H7 (cell line): ENCODE data around the genes AADAC and MBNL1.

DNA sequence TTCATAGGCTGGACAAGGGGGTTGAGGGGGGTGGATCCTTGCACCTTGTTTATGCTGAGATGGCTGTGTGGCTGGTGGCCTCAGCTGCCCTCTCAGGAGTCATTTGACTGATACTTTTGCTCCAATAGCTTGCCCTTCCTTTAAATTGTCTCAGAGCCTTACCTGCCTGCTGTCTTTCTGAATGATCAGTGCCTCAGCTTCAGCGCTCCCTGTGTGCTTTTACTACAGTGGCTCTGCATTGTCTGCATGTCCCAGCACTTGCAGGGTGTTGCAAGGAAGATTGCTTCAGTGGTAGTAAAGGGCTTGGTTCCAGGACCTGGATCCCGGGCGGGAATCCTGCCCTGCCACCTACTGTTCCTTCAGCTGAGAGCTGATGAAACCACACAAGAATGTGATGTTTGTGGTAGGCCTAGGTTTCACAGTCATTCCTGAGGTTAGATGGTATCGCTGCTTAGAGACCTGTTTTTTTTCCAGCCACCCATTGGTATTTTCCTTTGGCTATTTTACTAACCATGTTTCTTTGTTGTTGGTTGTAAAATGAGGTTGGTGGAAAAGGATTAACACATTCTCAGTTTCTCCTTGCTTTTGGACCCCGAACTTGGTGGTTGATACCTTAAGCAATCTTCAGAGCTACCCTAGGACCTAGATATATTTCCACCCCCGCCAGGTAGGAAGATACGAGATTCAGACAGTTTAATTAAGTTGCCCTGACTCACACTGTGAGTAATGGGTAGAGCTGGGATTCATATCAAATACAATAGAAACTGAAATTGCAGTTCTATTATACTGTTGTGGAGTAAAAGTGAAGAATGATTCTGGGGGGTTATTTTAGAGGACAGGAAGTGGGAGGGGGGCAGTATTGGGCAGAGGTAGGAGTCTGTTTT, 11.5 kb downstream of the GPR87 start:
- RAMPAGE, long total RNA: no peak

GRCh38 chr3:151328371-151329150, 788 bp downstream of the P2RY13 start:
- RAMPAGE, long total RNA: no peak

GRCh38 chr3:151813586-151814408, at the start of gene AADAC:
AADAC (plus strand) TSS chr3:151814116.
- RAMPAGE, long total RNA: no peak

- RAMPAGE, long total RNA: no peak
These were observed 18.5 kb downstream of the AADAC start for GRCh38 chr3:151832452-151832767.

DNA sequence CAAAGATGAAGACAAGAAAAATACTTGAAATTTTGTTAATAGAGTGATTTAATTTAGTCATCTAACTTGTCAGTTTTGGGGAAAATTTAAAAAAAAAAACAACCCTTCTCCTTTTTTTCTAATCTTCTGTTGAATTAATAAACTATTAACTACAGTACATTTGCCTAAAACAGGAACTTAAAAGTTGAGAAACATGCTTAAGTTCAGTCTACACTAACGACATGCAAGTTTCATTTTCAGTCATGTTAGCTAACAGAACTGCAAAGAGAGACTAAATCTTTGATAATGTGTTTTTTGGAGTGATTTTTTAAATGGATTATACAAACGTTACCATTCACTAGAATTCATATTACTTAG, 72.0 kb upstream of the MBNL1 start:
- RAMPAGE, long total RNA: no peak

GRCh38 chr3:152268283-152268486, 544 bp upstream of the MBNL1 start:
- RAMPAGE, long total RNA: no peak

GRCh38 chr3:152268487-152269415, at the start of gene MBNL1:
MBNL1 (plus strand) TSS chr3:152268929.
- RAMPAGE, long total RNA: start-site peak on the plus strand at chr3:152268860-152268919, 49 reads

- RAMPAGE, long total RNA: no peak
These were observed 7.8 kb downstream of the MBNL1 start for GRCh38 chr3:152276485-152276948.

DNA sequence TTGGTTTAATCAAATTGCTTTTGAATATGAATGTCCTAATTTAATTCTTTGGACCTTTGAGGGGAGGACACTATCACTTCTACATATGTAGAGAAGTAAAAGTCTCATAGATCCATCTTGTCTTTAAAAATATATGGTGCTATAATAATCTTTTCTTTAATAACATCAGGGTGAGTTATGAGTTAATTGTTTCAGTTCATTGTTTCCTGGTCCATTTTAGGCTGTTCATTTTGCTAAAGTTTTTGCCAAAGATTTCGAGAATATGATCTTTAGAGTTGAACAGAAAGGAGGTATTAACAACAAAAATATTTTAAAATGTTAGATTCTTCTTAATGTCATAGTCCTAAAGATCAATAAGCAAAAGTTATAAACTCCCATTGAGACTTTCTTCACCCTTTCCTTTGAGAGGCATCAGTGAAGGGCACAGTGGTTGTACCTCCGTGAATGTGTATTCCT, 32.6 kb downstream of the MBNL1 start:
- RAMPAGE, long total RNA: no peak

DNA sequence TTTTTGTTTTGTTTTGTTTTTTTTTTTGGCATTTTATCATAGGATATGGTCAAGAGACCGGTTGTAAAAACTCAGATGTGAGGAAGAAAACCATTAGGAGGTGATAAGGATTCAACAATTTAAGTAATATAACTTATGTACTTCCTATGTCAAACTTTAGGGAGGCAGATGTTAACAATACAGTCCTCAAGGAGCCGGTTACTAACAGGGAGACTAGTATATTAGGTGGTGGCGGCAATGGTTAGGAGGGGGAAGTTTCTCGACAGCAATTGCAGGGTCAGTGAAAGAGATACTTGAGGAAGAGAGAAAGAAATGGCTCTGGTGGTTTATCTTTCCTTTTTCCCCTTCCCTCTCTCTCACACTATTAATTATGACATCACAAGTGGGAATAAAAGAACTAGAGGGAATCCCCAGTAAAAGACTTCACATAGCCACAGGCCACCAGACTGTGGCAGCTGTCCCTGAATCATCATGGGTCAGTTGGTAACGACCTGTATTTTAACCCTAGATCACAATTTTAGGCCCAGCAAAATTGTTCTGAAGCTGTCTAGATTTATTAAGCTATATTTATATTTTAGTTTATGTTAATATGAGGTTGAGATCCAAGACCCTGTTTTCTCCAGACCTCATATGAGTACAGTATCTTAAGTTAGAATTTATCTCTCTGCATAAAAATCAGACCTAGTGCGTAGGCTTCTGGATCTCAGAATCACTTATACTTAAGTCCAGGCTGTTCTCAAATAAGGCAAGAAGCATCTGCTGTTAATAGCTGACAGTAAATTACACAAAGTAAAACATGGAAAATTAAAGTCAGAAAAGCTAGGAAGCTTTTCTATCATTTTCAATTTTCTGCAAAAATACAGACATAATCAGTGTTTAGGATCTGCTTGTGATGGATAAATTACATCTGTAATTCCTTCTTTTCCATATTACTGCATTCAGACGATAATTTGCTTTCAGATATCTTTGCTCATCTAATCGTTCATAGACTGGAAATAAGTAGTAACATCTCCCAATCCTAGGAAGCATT, 40.4 kb downstream of the MBNL1 start:
- RAMPAGE, long total RNA: no peak

DNA sequence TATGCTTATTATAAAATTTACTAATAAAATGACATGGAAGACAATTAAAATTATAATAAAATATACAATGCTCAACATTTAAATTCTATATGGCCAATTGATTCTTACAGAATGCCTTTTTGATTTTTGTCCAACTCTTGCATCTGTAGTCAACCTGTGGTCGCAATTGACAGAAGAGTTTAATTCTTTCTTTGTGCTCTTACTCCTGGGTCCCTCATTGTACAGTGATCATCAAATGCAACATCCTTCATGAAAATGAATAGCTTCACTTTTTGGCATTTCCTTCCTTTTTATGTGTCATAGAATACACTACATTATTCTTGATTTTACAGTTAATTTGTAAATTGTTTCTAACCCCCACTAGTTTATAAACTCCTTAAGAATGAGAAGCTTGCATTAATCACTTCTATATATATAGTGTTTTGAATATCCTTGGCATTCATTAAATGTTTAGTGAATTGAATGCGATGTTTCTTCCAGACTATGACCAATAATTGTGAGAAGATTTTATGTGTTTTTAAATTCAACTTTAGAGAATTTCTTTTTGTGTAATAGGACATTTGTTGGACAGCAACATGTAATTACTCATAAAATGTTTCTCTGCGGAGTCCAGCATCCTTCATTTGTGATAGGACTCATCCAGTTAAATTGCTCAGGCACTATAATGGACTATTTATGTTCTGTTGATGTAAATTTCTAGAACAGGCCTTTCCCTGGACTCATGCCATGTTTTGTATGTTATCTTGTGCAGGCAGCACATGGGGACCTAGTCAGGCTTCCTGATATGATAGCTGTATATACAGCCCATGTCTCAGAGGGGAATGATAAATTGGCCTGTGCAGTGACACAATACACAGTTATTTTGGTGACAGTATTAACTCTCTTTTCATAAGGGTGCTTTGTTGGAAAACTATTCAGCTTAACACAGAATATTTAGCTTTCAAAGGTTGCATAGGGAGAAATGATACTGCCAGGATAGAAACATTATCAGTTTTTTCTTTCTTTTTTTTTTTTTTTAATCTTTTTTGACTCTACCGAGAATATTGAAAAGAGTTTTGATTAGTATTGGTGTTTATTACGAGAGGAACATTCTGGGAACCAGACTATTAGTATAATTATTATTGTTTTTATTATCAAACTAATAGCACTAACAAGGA, 51.3 kb downstream of the MBNL1 start:
- RAMPAGE, long total RNA: no peak

GRCh38 chr3:152385522-152386232, 116.9 kb downstream of the MBNL1 start:
- RAMPAGE, long total RNA: no peak

- RAMPAGE, long total RNA: no peak
These were observed 129.9 kb downstream of the MBNL1 start for GRCh38 chr3:152398453-152399256.

GRCh38 chr3:152939515-152939861, 104.6 kb downstream of the P2RY1 start:
- RAMPAGE, long total RNA: no peak

- RAMPAGE, long total RNA: no peak
These were observed 109.9 kb upstream of the RAP2B start for GRCh38 chr3:153052002-153052605.

DNA sequence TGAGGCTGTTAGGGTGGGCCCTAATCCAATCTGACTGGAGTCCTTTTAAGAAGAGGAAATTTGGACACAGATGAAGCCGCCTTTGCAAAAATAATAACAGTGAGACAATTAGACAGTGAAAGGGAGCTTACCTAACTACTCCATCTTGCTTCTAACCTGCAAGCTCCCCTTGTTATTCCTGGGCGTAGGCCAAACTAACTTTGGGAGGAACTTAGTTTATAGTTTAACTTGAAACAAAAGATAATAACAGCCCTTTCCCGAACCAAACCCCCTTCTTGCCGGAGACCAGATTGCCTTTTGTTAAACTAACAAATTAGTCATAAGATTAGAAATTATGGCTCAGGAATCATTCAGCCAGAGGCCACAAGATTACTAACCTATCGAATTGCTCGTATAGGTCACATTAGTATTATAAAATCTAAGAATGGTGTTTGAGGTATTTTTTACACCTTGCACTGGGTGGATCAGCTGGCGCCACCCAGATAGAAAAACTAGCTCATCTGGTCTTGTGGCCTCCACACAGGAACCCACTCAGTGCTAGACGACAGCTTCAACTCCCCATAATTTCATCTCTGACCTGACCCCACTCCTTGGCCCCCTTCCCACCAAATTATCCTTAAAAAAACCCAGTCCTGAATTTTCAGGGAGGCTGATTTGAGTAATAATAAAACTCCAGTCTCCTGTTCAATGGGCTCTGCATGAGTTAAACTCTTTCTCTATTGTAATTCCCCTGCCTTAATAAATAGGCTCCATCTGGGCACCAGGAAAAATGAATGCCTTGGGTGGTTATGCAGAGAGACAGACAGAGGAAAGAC, 65.2 kb upstream of the RAP2B start:
- RAMPAGE, long total RNA: no peak

GRCh38 chr3:153221523-153222244, 59.7 kb downstream of the RAP2B start:
- RAMPAGE, long total RNA: no peak

DNA sequence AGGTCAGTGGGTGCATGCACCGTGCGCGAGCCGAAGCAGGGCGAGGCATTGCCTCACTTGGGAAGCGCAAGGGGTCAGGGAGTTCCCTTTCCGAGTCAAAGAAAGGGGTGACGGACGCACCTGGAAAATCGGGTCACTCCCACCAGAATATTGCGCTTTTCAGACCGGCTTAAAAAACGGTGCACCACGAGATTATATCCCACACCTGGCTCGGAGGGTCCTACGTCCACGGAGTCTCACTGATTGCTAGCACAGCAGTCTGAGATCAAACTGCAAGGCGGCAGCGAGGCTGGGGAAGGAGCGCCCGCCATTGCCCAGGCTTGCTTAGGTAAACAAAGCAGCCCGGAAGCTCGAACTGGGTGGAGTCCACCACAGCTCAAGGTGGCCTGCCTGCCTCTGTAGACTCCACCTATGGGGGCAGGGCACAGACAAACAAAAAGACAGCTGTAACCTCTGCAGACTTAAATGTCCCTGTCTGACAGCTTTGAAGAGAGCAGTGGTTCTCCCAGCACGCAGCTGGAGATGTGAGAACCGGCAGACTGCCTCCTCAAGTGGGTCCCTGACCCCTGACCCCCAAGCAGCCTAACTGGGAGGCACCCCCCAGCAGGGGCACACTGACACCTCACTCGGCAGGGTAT, 344.6 kb downstream of the RAP2B start:
- RAMPAGE, long total RNA: no peak

DNA sequence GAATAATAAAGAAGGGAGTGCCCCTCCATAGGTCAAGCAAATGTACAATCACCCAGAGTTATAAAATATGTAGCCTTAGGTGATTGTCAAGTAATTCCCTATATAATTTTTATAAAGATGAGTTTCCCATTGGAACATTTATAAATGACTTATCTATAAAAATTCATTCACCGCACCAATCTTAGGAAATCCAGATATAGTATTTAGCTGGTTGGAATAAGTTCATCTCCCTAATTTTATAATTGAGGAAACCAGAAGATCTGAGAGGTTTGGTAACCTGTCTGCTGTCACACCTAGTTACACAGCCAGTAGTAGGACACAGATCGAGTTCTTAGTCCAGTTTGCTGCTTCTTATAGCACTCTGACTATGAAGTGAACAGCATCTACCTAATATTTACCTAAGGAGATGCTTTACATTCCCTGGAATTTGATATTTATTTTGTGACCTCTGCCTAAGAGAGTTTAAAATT, 4.0 kb downstream of the ARHGEF26 start:
- RAMPAGE, long total RNA: no peak

GRCh38 chr3:154246343-154246796, 77.9 kb downstream of the DHX36 start:
- RAMPAGE, long total RNA: no peak